Skeletal muscle tissue (tissue), 7 donors: ENCODE measurements around the genes TANK and GRB14.

DNA sequence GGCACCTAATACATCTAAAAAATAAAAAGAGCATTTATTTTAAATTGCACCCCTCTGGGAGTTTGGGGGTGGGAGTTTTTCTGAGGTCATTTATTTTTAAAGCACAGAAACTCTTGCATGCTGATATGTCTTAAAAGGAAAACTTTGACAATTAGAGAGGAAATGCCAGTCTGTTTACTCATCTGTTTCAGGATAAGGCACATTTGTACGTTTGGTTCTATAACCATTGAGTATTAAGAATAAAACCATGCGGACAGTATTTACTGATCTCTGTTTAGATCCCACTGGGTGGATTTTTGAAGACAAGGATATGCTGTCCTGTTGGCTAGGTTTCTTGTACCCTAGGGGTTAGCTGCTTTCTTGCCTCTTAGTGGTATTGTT is 122.9 kb downstream of the TANC1 start:
- PRO-cap, 3 experiments, result no peak in any of the 3 experiments
- RAMPAGE, long total RNA, result no peak
- RRBS, 2 experiments, result no CpG with 5 or more reads among the region's 2 CpGs

GRCh38 chr2:159141165-159141740 is 145.2 kb downstream of the WDSUB1 start:
- PRO-cap, 3 experiments, result no peak in any of the 3 experiments
- RAMPAGE, long total RNA, result no peak
- RRBS, 2 experiments, result no CpG with 5 or more reads among the region's 4 CpGs

DNA sequence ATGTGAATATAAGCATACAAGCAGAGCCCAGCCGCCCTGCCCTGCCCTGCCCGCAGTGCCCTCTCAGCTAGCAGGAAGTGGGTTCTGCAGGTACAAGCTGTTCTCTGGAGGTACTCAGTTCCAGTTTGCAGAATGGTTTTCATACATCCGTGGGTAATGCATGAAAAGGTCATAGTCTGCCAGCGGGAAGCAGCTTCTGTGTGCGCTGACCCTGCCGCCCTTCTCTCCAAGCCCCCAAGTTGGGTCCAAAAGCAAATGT is 76.6 kb downstream of the WDSUB1 start:
- PRO-cap, 3 experiments, result no peak in any of the 3 experiments
- RAMPAGE, long total RNA, result no peak
- RRBS, 2 experiments, result no CpG with 5 or more reads among the region's 6 CpGs

DNA sequence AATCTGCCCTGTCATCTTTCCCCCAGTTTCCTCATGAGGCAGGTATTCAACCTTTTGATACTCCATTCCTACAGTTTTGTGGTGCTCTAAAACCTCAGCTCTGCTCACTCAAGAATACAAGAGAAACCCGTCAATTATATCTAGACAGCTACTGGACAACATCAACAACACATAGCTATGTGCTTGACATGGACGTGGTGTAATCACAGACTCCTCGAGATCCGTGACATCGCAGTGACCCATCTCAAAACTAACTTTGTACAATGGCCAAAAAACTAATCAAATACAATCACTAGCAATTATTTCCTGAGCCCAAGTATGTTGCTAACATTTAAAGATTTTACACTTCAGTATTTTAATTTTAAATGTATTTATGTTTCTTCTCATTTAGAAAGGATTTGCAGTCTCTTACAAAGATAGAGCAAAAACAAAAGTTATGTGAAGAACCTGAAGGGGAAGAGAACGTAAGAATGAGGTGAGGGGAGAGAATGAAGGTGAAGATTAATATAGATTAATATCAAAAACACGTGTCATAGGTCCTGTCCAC is 23.5 kb downstream of the WDSUB1 start:
- PRO-cap, 3 experiments, result no peak in any of the 3 experiments
- RAMPAGE, long total RNA, result no peak
- RRBS, 2 experiments, result no CpG with 5 or more reads among the region's 7 CpGs

- PRO-cap, 3 experiments, result no peak in any of the 3 experiments
- RAMPAGE, long total RNA, result no peak
- RRBS, 2 experiments, result no CpG with 5 or more reads among the region's 4 CpGs
Observed at GRCh38 chr2:159366200-159366700, 79.7 kb upstream of the WDSUB1 start.

GRCh38 chr2:159513397-159514635 is 102.5 kb downstream of the BAZ2B start:
- PRO-cap, 3 experiments, result no peak in any of the 3 experiments
- RAMPAGE, long total RNA, result no peak
- RRBS, 2 experiments, result no CpG with 5 or more reads among the region's 3 CpGs

DNA sequence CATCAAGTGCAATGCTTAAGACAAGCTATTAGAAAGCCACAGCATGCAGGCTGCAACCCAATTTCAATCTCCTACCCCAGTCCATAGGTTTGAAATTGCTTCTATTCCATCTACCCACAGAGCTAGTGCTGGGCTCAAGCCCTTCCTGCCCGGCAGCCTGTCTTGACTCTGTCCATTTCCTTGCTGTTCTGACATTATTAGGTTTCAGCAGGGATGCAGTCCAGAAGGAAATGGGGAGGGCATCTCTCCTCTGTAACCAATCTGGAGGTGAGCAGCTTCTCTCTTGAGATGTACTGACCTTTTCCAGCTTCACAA is 11.2 kb downstream of the PLA2R1 start:
- PRO-cap, 3 experiments, result no peak in any of the 3 experiments
- RAMPAGE, long total RNA, result no peak
- RRBS, 2 experiments, result no CpG with 5 or more reads among the region's 1 CpG

DNA sequence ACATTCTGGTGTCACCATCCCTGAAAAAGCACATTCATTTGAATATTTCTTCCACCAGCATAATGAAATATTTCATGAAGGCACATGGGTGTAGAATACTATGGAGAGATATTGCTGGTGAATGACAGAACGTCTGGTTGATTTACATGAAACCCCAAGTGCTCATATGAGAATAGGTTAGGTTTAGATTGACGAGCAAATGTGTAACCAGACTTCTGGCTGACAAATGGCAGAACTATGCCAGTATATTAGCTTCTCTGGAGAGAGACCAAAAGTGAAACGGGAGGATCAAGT is 53.6 kb upstream of the ITGB6 start:
- PRO-cap, 3 experiments, result peak in 2 of 3 experiments; most common minus-strand start position 102 of the sequence (in 1)
- RAMPAGE, long total RNA, result no peak
- RRBS, 2 experiments, result no CpG with 5 or more reads among the region's 3 CpGs

GRCh38 chr2:160269157-160269816 is 69.2 kb upstream of the ITGB6 start:
- PRO-cap, 3 experiments, result no peak in any of the 3 experiments
- RAMPAGE, long total RNA, result no peak
- RRBS, 2 experiments, result no CpG with 5 or more reads among the region's 9 CpGs

GRCh38 chr2:160315445-160315811 is 115.4 kb upstream of the ITGB6 start:
- PRO-cap, 3 experiments, result no peak in any of the 3 experiments
- RAMPAGE, long total RNA, result no peak
- RRBS, 2 experiments, result no CpG with 5 or more reads among the region's 1 CpG

DNA sequence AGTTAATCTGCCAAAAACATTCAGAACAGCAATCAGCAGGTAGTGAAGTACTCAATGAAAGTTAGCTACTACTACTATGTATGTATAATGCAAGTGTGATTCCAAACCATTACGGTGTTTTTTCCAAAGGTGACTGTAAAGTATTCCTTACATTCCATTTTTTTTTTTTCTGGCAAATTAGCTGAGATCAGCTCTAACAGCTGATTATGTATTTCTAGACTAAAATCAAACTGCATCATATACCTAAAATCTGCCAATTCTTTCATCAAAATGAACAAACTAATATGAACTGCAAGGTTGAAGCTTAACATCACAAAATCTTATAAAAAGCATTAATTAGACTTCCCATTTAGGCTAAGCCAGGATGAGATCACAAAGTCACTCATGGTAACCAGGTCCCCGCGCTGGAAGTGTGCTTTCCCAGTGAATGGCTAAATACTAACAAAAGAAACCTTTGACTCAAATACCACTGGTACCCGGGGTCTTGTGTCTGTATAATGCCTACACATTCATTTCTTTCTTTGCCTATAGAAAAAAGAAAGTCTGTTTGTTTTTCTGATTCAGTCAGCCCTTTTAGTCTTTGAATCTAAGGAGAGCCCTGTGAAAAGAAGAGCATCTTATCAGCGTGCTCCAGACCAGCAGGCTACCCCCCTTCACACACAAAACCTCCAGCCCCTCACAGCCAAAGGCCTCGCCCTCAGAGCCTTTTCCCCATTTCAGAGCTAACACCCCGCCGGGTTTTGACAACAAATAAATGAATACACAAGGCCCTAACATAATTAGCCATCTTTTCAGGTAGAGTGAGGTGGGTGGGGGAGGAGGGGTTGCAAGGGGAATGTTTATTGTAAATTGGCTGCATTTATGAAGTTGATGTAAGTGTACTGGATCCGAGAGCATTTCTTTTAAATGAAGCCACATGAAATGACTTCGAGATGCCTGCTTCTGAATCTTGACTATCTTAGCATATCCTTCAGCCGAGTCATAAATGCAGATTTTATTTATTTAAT is 88.2 kb downstream of the RBMS1 start:
- PRO-cap, 3 experiments, result peak in 1 of 3 experiments; most common plus-strand start position 378 of the sequence (in 1)
- RAMPAGE, long total RNA, result no peak
- RRBS, 2 experiments, result no CpG with 5 or more reads among the region's 11 CpGs

DNA sequence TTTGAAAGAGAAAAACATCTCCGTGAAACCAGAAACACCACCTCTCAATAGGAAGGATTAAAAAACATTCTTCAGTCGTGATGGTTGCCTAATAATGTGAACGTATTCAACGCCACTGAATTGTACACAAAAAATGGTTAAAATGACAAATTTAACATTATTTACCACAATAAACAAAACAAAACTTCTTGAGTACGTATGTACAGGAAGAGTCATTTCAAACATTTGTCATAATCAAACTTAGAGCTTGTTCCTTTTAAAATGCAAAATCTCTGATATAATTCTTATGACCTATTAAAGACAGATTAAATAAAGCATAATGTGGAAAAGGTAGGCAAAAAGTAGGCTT is 19.2 kb downstream of the RBMS1 start:
- PRO-cap, 3 experiments, result no peak in any of the 3 experiments
- RAMPAGE, long total RNA, result no peak
- RRBS, 2 experiments, result no CpG with 5 or more reads among the region's 5 CpGs

GRCh38 chr2:161139448-161139994 is 20.7 kb upstream of the TANK start:
- PRO-cap, 3 experiments, result no peak in any of the 3 experiments
- RAMPAGE, long total RNA, result no peak
- RRBS, 2 experiments, result no CpG with 5 or more reads among the region's 3 CpGs

- PRO-cap, 3 experiments, result peak in 3 of 3 experiments; most common plus-strand start chr2:161160428 (in 3); most common minus-strand start chr2:161160875 (in 2)
- RAMPAGE, long total RNA, result start-site peak on the plus strand at chr2:161160394-161160458, 257 and 84 reads in 2 replicates
- RRBS, 2 experiments, result 2 to 3% methylated on average over 8 of the region's 57 CpGs
Observed at GRCh38 chr2:161160150-161161227, at the start of gene TANK. TANK (plus strand) TSS chr2:161160428.

GRCh38 chr2:161161228-161161642 is 1.0 kb downstream of the TANK start:
- PRO-cap, 3 experiments, result no peak in any of the 3 experiments
- RAMPAGE, long total RNA, result no peak
- RRBS, 2 experiments, result no CpG with 5 or more reads among the region's 7 CpGs

DNA sequence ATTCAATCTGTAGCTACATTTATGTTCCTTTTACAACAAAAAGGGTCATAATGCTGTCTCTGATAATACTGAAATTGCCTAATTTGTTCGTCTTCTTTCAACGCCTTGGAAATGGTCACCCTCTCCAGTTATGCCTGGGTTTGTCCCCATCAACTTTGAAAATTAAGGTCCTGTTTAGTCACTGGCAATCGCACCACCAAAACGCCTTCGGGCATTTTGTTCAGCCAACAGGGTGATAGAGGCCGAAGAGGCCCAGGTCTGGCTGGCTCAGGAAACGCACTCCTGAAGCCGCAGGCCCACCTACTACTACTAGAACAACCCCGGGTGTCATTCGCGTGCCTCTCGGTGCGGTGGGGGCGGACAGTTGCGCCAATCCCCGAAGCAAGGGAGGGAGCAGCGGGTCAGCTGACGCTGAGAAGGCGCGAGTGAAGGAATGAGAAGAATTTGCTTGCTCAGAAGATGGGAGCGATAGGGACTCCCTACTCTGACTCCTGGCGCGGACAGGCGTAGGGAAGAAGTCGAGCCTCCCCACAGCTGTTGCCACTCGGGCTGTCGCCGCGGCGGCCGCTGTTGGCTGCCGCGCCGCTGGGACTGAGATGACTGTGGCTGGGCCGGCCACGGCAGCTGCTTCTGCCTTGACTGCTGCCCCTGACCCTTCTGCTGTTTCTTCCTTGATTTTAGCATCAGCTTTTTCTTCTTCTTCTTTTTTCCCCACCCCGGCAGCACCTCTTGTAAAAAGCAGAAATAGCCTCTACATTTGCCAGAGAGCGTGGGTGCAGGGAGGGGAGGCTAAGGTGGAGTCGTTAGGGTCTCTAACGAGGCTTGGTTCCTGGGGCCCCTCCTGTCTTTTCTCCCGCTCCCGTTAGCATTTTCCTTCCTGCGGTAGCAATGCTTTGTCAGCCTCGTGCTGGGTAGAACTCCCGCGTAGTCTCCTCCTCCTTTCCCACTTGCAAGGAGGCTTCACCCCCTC is 387.6 kb downstream of the FIGN start:
- PRO-cap, 3 experiments, result peak in 2 of 3 experiments; most common plus-strand start position 455 of the sequence (in 2); most common minus-strand start position 302 of the sequence (in 1)
- RAMPAGE, long total RNA, result no peak
- RRBS, 2 experiments, result 0 to 9% methylated on average over 1 to 3 of the region's 46 CpGs

- PRO-cap, 3 experiments, result no peak in any of the 3 experiments
- RAMPAGE, long total RNA, result no peak
- RRBS, 2 experiments, result no CpG with 5 or more reads among the region's 8 CpGs
Observed at GRCh38 chr2:163681549-163682179, 54.1 kb downstream of the FIGN start.

- PRO-cap, 3 experiments, result no peak in any of the 3 experiments
- RAMPAGE, long total RNA, result no peak
- RRBS, 2 experiments, result no CpG with 5 or more reads among the region's 5 CpGs
Observed at GRCh38 chr2:164314028-164314617, 307.2 kb downstream of the GRB14 start.

- PRO-cap, 3 experiments, result no peak in any of the 3 experiments
- RAMPAGE, long total RNA, result no peak
- RRBS, 2 experiments, result 4% methylated on average over 45 to 51 of the region's 72 CpGs
Observed at GRCh38 chr2:164621350-164622223, at the start of gene GRB14. GRB14 (minus strand) TSS chr2:164621482.

DNA sequence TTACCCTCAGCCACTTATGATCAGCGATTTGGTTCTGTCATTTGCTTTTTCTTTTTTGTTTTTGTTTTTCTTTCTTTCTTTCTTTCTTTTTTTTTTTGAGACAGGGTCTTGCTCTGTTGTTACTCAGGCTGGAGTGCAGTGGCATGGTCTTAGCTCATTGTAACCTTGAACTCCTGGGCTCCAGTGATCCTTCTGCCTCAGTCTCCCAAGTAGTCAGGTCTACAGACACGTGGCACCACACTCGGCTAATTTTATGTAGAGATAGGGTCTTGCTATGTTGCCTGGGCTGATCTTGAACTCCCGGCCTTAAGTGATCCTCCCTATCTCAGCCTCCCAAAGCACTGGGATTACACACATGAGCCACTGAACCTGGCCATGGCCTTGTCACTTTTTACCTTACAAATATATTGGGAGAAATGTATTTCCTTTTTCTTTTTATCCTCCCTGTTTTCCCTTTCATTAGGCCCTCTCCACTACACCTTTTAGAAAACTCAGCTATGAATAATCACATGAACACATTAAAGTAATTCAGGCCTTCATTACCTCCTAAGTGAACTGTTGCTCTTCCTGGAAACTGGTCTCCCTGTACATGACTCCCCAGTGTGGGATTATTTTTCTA is 31.2 kb upstream of the GRB14 start:
- PRO-cap, 3 experiments, result no peak in any of the 3 experiments
- RAMPAGE, long total RNA, result no peak
- RRBS, 2 experiments, result no CpG with 5 or more reads among the region's 4 CpGs